ENCODE measurements around a stretch of chr6.

DNA sequence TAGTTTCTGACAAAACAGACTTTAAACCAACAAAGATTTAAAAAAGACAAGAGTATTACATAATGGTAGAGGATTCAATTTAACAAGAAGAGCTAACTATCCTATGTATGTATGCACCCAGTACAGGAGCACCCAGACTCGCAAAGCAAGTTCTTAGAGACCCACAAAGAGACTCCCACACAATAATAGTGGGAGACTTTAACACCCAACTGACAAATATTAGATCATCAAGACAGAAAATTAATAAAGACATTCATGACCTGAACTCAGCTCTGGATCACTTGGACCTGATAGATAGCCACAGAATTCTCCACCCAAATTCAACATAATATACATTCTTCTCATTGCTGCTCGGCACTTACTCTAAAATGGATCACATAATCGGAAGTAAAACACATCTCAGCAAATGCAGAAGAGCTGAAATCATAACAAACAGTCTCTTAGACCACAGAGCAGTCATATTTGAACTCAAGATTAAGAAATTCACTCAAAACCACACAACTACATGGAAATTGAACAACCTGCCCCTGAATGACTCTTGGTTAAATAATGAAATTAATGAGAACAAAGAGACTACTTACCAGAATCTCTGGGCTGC lies 45.7 kb downstream of the FAM120B start:
- PRO-cap: no peak

DNA sequence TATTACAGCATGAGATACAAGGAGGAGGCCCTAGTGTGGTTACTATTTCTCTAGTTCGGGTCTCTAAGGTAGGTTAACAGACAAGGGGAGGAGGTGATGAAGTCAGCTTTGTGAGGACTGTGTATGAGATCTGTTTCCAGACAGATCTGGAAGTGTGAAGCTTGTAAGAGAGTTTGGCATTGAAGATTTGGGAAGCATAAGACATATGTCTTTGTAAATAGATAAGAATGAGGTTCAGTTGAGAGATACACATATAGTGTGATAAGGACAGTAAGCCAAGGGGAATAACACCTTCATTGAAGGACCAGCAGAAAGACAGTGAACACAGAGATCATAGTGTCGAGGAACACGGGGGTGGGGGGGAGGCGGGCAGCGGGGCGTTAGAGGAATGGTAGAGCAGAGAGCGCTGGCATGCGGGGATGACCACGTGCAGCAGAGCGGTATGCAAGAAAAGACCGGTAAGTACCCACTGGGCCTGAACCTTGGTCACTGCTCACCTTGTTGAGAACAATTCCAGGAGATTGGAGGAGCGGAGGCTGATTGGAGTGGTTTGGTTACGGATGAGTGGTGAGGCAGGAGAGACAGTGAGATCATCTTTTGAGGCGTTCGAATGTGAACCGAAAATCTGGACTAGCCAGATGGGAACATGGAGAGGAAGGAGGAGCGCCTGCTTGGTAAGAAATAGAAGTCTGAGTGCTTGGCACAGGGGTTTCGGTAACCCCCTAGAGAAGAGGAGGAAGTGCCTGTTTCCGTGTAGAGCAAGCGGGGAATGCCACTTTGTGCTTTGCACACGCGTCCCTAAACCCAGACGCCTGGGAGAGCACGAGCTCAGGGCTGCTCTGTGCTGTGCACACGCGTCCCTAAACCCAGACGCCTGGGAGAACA lies 69.8 kb downstream of the FAM120B start:
- PRO-cap: no peak